H7 (cell line): ENCODE measurements around the gene SCGB1C2.

DNA sequence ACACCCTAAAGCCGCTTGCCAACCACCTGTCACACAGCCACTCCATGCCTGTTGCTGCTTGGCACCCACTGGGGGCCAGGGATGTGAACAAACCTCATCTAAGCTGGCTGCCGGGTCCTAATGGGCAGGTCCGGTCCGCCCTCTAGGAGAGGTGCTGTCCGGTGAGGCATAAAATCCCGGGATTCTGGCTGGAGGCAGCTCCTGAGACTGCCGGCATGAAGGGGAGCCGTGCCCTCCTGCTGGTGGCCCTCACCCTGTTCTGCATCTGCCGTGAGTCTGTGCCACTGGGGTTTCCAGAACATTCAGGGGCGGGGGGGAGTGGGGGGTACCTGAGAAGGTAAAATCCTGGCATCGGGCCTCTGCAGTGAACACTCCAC lies at the start of gene SCGB1C2:
Gene SCGB1C2, plus strand, starts transcription at position 194 of the 377 bp plus-strand sequence.
- RAMPAGE, long total RNA, result no peak

DNA sequence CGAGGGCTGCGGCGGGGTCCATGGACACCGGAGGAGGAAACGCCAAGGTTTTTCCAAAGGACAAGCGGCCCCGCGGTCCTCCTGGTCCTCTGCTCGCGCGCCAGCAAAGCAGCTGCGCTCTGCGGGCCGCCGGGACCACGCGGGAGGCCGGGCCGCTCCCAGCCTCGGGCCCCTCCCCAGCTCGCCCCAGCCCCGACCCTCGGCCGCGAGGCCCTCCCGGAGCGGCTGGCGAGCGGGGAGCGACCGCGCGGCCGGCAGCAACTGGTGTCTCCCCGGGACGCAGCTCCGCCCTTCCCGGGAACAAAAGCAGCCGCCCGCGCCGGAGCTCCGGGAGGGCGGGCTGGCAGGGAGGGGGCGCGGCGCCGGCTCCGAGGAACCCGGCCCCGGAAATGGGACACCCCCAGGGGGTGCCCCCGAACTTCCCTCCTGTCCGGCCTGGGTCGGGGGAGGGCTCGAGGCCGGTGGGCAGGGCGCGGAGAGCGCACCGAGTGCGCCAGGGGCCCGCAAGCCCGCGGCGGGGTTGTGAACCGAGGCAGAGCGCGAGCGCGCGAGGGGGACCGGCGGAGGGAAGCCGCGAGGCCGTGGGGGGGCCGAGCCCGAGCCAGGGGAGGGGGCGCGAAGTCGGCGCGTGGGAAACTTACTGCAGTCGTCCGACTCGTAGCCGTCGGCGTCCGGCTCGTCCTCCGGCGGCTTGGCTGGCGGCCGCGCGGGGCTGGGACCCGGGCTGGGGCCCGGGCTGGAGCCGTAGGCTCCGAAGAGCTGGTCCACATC lies 799 bp downstream of the DOC2B start:
- RAMPAGE, long total RNA, result no peak

DNA sequence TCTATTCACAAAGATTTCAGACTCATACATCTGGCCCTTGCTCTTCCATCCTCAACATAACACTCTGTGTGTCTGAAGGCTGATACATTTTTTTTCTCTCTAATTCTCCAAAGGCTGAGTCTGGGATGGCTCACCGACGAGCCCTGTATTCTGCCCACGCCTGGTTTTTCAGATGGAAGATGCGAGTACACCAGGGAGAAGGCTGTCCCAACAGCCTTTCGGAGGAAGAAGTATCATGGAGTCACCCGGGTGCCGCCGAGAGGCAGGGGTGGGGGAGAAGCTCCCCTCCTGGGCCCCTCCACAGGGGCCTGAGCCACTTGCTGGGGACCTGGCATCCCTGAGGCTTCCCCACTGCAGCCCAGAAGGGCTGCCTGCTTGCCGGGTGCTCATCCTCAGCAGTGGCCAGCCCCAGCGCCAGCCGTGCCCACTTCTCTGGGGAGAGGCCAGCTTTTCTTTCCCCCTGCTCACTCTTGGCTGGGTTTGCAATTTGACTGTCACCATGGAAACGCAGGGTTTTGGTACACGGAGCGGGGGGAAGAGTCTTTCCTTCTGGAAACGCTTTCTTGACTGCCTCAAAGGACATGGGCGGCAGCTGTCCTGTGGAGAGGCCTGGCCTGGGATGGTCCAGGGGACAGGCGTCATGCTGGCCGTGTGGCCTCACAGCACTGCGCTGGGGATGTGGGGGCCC lies 45.5 kb upstream of the DOC2B start:
- RAMPAGE, long total RNA, result no peak

- RAMPAGE, long total RNA, result no peak
Observed at GRCh38 chr17:247704-248365, 66.4 kb upstream of the DOC2B start.

- RAMPAGE, long total RNA, result no peak
Observed at GRCh38 chr17:259655-260097, 78.2 kb upstream of the DOC2B start.

DNA sequence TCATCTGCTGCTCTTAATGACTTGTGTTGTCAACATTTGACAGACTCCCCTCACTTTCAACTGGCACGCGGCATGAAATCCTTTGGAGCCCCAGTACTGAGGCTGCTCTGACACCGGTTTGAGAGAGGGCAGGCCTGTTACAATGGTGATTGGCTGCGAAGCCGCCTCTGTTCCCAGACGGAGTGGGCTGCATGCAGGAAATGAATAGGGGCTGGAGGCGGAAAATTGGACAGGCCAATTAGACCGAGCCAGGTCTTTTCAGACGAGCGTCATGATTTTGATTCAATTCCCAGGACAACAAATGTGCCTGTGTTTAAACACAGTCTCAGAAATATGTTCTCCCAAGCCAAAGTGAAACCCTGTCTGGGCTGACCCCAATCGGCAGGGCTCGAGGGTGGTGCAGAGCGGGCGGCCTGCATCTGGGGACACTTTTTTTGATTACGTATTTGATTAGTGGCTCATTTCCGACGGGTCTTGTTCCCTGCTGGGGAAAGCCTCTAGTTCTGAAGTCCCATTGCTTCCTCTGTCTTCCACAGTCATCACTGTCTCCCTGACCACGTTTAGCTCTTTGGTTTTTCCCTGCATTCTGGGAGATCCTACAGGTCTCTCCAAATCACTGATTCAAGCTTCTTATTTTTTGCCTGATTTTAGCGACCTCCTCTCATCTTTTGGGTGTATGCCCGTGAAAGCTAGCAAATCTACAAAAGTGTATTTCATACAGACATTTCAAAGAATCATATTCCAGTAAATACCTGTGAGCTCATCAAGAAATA lies 85.2 kb downstream of the RPH3AL start:
- RAMPAGE, long total RNA, result no peak

DNA sequence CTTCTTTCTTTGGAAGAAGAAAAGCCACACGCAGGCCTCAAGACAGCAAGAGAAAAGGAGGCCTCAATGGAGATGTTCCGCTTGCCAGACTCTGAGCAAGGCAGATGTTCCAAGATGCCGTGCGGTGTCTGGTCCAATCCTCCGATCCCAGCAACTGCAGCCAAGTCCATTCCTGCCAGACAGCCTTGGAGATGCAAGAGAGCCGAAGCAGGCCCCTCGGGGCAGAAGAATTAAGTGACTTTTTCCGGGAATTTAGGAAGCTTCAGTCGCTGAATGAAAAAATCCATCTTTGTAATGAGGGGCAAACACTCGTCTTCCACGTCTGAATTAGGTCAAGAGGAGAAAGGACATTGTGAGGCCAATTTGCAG lies 44.8 kb downstream of the RPH3AL start:
- RAMPAGE, long total RNA, result no peak

DNA sequence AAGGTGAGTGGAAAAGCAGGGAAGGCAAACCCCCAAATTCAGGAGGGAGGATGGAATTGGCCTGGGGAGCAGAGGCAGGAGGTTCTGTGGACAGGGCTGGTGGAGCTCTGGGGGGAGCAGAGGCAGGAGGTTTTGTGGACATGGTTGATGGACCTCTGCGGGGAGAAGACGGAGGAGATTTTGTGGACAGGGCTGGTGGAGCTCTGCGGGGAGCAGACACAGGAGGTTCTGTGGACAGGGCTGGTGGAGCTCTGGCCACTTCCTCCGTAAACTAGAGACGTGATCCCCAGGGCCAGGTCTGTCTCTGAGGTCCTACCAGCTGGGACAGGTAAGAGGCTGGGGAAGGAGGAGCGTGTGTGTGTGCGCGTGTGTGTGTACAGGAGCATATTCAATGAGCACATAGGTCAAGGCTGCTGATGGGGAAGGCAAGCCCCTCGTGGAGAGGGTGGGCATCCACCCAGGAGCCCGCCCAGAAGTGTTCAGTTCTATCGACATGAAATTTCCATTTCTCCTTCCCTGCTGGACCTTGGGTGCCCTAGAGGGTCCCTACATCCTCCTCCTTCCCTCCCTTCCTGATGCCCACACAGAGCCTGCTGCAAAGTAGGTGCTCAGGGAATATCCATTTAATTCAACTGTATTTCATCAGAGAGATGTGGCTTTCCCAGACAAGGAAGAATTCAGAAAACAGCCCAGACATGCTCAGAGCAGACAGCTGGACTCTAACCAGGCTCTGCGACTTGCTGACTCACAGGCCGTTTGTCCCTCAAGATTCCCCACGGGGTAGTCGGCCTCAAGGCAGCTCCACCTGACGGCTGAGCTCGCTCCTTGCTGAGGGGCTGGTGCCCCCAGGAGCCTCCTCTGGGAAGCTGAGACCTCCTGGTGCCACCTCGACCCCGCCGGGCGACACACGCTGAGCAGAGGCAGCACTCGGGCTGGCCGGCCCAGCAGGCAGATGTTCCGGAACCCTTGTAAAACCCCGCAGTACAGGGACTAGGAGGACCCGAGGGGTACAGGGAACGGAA lies 20.4 kb downstream of the RPH3AL start:
- RAMPAGE, long total RNA, result no peak

DNA sequence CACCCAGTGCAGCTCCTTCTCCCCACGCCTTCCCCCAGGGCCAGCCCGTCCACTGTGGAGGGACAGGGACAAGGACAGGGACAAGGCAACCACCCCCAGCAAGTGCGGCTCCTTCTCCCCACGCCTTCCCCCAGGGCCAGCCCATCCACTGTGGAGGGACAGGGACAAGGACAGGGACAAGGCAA lies 18.1 kb downstream of the RPH3AL start:
- RAMPAGE, long total RNA, result no peak

GRCh38 chr17:348597-349750 lies 3.6 kb downstream of the RPH3AL start:
- RAMPAGE, long total RNA, result no peak

GRCh38 chr17:353032-353552 lies 485 bp upstream of the RPH3AL start:
- RAMPAGE, long total RNA, result no peak

DNA sequence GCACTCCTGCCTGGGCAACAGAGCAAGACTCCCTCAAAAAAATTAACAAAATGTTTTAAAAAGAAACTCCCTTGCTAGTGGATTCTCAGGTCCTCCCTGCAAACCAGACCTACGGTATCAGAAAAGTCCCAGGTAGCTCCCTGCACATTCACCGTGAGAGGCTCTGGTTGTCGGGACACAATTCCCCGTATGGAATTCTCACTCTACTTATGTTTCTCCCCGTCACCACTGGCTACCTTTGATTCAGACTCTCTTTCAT lies 13.0 kb downstream of the C17orf97 start:
- RAMPAGE, long total RNA, result no peak

- RAMPAGE, long total RNA, result no peak
Observed at GRCh38 chr17:511349-511656, 101.2 kb downstream of the C17orf97 start.

- RAMPAGE, long total RNA, result no peak
Observed at GRCh38 chr17:521462-521846, 111.3 kb downstream of the C17orf97 start.

DNA sequence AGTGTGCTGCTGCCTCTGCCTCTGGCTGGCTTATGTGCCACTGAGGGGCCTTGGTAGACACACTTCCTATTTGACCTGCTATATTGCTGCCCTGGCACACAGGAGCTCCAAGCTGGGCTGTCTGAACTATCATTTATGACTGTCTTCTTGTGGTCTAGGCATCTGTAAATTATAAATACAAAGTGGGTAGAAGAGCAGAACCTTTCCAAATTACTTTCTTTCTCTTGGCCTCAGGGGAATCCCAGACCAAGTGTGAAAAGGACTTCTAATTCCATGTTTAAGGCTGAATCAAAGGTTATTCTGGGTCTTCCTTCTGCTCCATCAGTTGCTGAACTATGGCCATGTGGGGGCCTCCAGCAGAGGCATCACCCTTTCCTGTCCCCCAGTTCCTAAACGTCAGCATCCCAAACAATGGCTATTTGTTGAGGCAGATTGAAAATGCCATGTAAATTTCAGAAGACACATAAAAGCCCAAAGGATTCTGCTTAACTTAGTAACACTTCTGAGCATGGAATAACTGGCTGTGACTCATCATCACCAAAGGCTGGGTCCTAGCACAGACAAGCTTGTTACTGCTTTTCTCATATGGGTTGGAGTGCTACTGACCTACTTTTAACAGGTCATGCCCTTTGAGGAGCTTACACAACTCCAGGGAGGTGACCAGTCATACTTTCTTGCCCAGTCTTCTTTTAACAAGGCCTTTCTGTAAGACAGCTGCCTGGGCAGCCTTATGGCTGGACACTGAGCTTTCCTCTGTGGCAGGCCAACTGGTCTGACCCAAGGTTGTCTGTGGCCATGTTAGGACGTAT lies 149.6 kb downstream of the C17orf97 start:
- RAMPAGE, long total RNA, result no peak

GRCh38 chr17:596122-596758 lies 118.4 kb downstream of the VPS53 start:
- RAMPAGE, long total RNA, result no peak

GRCh38 chr17:728790-729445 lies 3.5 kb upstream of the TLCD3A start:
- RAMPAGE, long total RNA, result no peak

- RAMPAGE, long total RNA, result no peak
Observed at GRCh38 chr17:792135-792777, 10.1 kb downstream of the MRM3 start.

GRCh38 chr17:850418-851201 lies 68.5 kb downstream of the MRM3 start:
- RAMPAGE, long total RNA, result no peak

DNA sequence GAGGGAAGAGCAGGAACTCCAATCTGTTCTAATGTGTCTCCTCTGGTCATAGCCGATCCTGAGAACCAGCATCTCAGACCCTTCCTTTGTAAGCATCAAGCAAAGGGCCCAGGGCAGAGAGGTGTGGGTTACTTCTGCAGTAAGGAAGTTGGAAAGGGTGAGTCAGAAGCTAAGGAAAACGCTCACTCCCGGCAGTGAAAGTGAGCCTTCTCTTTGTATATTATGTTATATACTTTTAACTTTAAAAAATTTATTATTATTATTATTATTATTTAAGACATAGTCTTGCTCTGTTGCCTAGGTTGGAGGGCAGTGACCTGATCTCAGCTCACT lies 77.7 kb downstream of the MRM3 start:
- RAMPAGE, long total RNA, result no peak